ENCODE data around the gene PLCH1.

- PRO-cap, 10 experiments = no peak in any of the 10 experiments
Observed at GRCh38 chr3:152279785-152280390, 11.2 kb downstream of the MBNL1 start.

GRCh38 chr3:152295294-152296632 is 27.0 kb downstream of the MBNL1 start:
- PRO-cap, 10 experiments = no peak in any of the 10 experiments

DNA sequence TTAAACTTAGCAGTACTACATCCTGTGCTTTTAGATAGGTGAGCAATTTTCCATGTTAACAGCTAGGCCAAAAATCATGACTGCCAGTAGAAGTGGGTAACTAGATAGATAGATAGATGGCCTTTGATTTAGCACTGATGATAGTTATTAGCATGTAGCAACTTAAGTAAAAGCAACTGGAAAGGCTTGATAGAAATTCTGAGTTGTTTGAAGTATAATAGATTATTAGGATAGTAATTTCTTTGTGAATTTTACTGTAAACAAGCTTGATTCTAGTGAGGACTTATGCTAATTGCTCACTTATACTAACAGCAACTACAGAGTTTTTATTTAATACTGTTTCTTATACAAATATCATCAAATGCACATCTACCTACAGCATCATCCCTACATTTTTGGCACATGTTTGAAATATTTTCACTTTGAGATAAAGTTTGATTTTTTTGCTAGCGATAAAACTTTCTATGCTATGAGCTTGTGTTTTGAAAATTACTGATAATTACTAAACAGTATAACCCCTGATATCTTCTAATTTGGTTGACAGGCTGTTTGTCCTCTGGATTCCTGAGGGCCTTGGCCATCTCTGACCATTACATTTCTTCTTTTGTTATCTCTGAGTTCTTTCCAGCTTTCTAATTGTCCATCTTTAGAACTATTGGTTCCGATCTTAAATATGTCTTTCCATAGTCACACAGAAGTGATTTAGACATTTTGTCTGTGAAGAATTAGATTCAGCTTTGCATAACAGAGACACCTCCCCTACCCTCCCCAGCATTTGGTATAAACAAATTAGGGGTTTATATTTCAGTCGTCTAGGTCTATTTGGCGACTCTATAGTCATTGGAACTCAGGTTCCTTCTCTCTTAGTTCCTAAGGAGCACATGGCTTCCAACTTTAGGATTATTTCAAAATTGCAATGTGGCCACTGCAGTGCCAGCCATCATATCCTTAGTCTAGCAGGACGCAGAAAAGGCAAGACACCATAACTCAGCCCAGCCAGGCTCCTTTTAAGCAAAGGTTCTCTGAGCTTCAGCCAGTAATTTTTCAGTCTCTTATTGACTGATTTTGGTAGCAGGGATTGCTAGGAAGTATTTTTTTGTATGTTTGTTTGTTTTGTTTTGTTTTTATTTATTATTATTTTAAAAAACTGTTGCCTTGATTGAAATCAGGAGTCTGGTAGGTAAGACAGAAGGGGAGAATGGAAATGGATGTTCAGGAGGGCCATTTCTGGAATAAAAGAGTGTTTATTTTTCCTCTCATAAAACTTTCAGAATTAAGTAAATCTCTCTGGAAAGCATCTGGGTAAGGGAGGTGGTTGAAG is 37.2 kb downstream of the MBNL1 start:
- PRO-cap, 10 experiments = no peak in any of the 10 experiments

GRCh38 chr3:152314213-152315455 is 45.9 kb downstream of the MBNL1 start:
- PRO-cap, 10 experiments = no peak in any of the 10 experiments

GRCh38 chr3:152326860-152327653 is 58.3 kb downstream of the MBNL1 start:
- PRO-cap, 10 experiments = no peak in any of the 10 experiments

- PRO-cap, 10 experiments = no peak in any of the 10 experiments
Observed at GRCh38 chr3:152393708-152395120, 125.5 kb downstream of the MBNL1 start.

- PRO-cap, 10 experiments = no peak in any of the 10 experiments
Observed at GRCh38 chr3:152424065-152424975, 155.6 kb downstream of the MBNL1 start.

DNA sequence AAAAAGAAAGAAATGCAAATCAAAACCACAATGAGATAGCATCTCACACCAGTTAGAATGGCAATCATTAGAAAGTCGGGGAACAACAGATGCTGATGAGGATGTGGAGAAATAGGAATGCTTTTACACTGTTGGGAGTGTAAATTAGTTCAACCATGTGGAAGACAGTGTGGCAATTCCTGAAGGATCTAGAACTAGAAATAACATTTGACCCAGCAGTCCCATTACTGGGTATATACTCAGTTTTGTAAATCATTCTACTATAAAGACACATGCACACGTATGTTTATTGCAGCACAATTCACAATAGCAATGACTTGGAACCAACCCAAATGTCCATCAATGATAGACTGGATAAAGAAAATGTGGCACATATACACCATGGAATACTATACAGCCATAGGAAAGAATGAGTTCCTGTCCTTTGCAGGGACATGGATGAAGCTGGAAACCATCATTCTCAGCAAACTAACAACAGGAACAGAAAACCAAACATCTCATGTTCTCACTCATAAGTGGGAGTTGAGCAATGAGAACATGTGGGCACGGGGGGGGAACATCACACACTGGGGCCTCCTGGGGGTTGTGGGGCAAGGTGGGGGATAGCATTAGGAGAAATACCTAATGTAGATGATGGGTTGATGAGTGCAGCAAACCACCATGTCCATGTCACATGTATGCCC is 157.0 kb downstream of the MBNL1 start:
- PRO-cap, 10 experiments = no peak in any of the 10 experiments

- PRO-cap, 10 experiments = peak in 1 of 10 experiments; most common plus-strand start chr3:152737247 (in 1); most common minus-strand start chr3:152737129 (in 1)
Observed at GRCh38 chr3:152736850-152737447, 98.0 kb upstream of the P2RY1 start.

DNA sequence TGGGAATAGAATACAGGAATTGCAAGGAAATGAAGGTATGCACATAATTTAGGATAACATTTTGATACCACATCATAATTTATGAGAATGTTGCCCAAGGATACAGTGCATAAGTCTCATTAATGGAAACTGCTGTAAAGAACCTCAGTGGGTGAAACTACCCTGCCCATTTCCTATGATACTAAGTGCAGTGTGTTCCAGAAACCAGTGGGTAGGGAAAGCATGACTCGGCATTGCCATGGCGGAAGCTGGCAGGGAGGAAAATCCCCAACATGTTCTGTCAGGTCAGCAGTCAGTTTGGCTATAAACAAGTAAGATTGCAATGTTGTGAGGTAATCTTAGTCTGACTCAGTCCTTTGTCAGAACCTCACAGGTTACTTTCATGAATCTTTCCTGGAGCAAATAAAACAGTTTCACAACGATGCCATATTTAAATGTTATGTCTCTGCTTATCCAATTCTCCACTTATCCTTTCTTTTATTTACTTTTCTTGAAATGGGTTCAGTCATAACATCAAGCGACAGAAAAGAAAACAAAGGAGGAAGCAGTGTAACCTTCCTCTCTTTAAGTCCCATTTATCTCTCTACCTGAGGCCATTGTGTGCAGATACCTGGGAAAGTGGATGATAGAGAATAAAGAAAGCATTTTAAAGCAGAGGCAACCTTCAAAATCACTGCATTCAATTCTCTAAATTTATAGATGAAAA is 23.3 kb upstream of the RAP2B start:
- PRO-cap, 10 experiments = peak in 2 of 10 experiments; most common plus-strand start position 346 of the sequence (in 1); most common minus-strand start position 183 of the sequence (in 1)

GRCh38 chr3:153161300-153161760 is 696 bp upstream of the RAP2B start:
- PRO-cap, 10 experiments = peak in 8 of 10 experiments; most common plus-strand start chr3:153161417 (in 3); most common minus-strand start chr3:153161456 (in 3)

GRCh38 chr3:153285838-153286637 is 124.0 kb downstream of the RAP2B start:
- PRO-cap, 10 experiments = no peak in any of the 10 experiments

DNA sequence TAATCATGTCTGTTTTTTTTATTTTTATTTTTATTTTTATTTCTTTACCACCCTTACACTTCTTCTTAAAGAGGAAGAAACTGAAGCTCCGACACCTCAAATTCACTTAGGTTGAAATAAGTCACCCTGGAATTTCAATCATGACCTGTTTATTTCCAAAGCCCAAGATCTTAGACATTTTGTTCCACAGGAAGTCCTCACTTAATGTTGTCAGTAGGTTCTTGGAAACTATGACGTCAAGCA is 390.8 kb downstream of the RAP2B start:
- PRO-cap, 10 experiments = no peak in any of the 10 experiments

GRCh38 chr3:154213435-154214214 is 92.4 kb downstream of the ARHGEF26 start:
- PRO-cap, 10 experiments = no peak in any of the 10 experiments

GRCh38 chr3:155138708-155139155 is 58.6 kb downstream of the MME start:
- PRO-cap, 10 experiments = no peak in any of the 10 experiments

- PRO-cap, 10 experiments = no peak in any of the 10 experiments
Observed at GRCh38 chr3:155193860-155194217, 99.6 kb downstream of the STRIT1 start.

DNA sequence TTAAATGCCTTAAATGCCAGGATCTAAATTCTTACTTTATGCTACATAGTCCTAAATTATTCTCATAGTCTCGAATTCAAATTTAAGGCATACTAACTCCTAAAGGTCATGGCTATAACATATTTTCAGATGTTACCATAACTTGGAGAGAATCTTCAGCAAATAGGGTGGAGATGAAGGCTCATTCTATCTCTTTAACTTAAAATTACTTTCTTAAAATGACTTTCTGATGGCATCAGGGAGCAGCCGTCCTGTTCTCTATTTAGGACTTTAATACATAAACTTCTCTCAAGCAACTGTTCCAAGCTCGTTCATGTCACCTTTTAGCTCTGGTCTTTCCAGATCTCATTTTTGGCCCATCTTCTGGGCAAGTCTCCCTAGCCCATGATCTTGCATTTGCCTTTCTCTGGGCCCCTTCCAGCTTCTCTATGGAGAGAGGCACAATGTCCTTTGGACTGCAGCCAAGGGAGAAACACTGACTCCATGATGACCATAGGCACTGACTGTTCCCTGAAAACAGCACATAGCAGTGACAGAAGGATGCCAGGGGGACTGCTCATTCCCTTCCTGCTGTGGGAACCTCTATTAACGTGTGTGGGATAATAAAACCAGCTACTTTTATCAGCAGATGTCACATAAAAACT is 60.4 kb downstream of the STRIT1 start:
- PRO-cap, 10 experiments = peak in 1 of 10 experiments; most common plus-strand start position 529 of the sequence (in 1); most common minus-strand start position 376 of the sequence (in 1)

DNA sequence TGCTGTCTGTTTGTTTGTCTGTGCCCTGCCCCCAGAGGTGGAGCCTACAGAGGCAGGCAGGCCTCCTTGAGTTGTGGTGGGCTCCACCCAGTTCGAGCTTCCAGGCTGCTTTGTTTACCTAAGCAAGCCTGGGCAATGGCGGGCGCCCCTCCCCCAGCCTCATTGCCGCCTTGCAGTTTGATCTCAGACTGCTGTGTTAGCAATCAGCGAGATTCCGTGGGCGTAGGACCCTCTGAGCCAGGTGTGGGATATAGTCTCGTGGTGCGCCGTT is 218.2 kb upstream of the STRIT1 start:
- PRO-cap, 10 experiments = no peak in any of the 10 experiments

- PRO-cap, 10 experiments = no peak in any of the 10 experiments
Observed at GRCh38 chr3:155571975-155572374, 172.9 kb downstream of the PLCH1 start.

DNA sequence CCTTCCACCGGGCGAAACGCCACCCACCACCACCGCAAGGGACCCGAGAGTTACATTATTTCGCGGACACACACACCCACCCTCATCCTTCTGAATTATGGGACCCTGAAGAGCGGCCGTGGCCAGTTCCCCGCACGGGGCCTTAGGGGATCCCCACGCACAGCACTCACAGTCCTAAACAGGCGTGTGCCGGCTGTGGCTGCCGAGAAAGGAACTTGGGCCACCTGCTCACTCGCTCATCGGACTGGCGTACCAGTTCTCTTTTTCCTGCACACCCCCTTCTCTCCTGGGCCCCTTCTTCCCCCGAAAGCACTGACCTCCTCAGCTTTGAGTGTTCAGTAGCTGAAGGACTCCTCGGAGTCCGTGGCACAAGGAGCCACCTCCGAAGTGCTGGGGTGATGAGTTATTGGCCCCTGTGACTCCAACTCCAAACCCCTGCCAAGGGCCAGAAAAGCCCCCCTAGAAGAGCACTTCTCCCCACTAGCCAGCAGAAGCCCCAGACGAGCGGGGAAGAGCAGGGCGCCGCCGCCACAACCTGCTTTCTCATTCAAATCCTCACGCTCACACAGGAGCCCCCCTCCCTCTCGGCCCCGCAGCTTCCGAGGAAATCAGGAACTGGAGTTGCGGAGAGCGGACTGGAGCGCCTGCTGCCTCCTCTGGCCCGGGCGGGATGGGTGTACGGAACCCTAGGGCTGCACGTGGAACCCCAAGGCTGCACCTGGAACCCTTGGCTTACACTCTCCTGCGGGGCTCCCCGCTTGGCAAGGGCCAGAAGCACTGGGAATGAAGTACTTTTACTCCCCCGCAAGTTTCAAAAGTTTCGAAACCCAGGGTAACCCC is at the start of gene PLCH1:
TSS of gene PLCH1 (minus strand) at position 549 of the 840 bp plus-strand sequence.
- PRO-cap, 10 experiments = peak in 9 of 10 experiments; most common plus-strand start position 499 of the sequence (in 2); most common minus-strand start position 545 of the sequence (in 7)

All from Metastatic Breast Carcinoma in the Brain (tissue), 10 donors.